Iris pigment epithelial cell (primary cell): ENCODE measurements around the genes INO80B and GCFC2.

DNA sequence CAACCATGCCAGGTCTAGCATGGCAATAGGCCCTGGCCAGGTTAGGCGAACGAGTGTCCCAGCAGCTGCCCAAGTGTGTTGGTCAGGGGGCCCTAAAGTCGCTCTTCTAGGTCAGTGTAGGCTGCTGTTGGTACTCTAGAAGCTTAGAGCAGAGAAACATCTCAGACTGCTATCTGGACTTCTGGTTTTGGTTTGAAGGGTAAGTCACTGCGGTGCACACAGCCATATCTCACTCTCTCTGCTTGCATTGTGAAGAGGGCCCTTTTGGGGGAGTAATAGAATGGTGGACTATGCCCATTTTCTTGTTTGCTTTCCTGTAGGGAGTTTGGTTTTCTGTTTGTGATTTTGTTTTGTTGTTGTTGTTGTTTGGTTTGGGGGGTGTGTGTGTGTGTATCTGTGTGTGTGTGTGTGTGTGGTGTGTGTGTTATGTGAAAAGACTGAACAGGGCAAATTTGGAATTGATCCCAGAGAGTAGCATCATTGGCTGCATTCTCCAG lies 14.0 kb upstream of the TPRKB start:
- RRBS = no CpG with 5 or more reads among the region's 4 CpGs

- RRBS = no CpG with 5 or more reads among the region's 2 CpGs
Observed at GRCh38 chr2:73908931-73909130, 16.0 kb downstream of the ACTG2 start.

DNA sequence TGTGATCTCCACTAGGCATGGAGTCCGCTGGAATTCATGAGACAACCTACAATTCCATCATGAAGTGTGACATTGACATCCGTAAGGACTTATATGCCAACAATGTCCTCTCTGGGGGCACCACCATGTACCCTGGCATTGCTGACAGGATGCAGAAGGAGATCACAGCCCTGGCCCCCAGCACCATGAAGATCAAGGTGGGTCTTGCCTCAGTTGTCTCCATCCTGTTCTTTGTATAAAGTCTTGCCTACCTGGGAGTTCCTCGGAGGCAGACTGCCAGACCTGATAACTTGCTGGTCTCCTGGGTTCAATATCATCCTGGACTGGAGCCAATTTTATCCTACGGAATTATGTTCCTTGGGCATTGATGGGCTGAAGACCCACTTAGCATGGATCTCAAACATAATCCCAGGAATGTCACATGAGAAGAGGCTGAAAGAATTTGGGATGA lies 10.1 kb upstream of the DGUOK start:
- RRBS = no CpG with 5 or more reads among the region's 4 CpGs

DNA sequence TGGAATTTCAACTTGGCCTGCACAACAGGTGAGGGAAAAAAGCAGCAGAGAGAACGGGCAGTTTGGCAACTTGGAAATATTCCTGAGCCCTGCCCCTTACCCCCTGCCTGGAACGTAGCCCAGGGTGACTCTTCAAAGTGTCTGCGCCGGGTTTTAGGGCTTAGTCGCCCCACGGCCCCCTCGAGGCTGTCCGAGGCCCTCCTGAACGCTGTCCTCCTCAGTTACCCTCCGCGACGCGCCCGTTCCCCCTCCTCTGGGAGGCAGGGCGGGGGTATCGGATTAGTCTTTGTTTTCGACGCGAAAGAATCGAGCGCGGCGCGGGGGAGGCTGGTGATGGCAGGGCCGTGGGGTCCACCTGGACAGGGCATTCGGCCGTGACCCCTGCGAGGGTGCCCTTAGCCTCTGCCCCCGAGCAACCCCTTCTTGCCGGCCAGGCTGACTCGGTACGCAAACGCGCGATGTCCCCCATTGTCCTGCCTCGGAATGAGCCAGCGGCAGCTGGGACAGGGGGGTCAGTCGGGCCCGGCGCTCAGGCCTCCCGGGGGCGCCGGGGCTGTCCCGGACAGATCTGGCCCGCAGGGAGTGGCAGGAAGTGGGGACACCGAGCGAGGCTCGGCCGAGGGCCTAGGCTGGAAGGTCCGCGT lies 644 bp upstream of the TET3 start:
- RRBS = 4% methylated on average over 9 of the region's 51 CpGs

DNA sequence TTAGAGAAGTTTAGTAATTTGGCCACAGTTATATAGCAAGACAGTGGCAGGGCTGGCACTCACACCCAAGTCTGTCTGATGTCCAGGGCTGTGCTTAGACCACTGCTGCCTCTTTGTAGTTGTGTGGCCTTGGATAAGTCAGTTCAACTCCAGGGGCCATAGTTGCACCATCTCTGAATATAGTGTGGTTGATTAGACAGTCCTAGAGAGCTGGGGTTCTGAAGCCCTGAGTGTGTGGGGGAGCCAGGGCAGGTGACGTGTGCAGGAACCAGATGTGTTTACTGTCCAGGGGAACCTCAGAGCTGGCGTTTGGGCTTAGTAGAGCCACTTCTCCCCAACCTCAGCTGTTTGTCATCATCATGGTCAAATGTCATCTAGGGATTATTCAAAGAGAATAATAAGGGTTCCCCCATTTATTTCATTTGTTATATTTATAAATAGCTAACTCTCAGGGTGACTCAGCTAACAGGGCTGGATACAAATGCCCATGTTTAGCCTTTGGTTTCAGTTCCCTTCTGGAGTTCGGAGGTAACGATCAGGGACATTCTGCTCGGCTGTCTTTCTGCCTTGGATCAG lies 67.9 kb downstream of the BOLA3 start:
- RRBS = no CpG with 5 or more reads among the region's 5 CpGs

DNA sequence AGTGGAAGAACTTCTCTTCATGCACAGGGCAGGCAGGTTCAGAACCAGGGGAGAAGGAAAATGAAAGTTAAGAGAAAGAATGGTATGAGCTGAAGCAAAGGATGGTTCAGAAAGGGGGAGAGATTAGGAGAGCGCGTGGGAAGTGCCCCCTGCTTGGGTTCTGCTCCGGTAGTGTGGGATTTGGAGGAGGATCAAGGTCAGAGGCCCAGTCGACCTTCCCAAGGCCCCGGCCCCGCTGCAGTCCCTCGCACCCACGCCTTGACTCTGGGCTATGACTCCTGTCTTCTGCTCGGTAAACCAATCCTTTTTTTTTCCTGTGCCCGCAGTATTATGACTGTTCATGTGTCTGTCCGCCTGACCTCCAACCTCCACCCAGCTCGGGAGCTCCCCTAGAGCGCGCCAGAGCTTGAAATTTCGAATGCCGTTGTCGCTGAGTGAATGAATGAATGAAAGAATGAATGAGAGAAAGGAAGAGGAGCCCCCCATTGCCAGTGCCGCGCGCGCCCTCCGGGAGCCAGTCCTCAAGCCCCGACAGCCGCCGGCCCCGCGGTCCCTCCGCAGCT lies 414 bp downstream of the BOLA3 start:
- RRBS = 3% methylated on average over 3 of the region's 28 CpGs

GRCh38 chr2:74156724-74157029 lies 9.0 kb upstream of the BOLA3 start:
- RRBS = no CpG with 5 or more reads among the region's 1 CpG

- RRBS = 2% methylated on average over 7 of the region's 46 CpGs
Observed at GRCh38 chr2:74454563-74455656, at the start of gene INO80B. Gene INO80B (plus strand): TSS chr2:74455087.

DNA sequence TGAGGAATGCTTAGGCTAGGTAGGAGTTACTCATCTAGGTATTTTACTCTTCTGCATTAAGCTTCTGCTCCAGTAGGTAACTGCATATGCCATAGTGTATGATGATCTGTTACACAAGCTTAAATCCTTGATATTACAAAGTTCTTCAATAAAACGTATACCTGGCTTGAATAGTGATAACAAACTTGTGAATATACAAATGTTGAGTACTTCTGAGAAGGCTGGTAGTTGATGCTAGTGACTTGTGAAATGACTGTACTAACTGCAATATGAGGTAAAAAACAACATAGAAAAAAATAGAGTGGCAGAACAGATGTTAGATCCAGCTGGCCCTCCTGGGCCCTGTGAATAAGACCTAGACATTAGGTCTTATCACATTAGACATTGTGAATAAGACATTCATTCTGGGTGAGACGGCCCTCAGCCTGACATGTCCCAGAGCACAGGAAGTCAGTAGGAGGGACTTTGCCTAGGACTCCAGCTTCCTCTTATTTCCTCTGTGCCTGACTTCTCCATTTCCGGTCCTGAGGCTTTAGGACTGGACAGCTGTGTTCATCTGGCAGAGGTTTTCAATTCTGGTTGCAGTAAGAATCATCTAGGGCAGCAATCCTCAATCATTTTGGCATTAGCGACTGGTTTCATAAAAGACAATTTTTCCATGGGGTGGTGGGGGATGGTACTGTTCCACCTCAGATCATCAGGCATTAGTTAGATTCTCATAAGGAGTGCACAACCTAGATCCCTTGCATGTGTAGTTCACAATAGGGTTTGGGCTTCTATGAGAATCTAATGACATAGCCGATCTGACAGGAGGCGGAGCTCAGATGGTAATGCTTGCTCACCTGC lies 23.0 kb downstream of the DOK1 start:
- RRBS = no CpG with 5 or more reads among the region's 6 CpGs

- RRBS = no CpG with 5 or more reads among the region's 2 CpGs
Observed at GRCh38 chr2:74730733-74731116, 76.7 kb downstream of the SEMA4F start.

- RRBS = 4% methylated on average over 13 of the region's 42 CpGs
Observed at GRCh38 chr2:74919784-74920330, 38.6 kb upstream of the POLE4 start.

DNA sequence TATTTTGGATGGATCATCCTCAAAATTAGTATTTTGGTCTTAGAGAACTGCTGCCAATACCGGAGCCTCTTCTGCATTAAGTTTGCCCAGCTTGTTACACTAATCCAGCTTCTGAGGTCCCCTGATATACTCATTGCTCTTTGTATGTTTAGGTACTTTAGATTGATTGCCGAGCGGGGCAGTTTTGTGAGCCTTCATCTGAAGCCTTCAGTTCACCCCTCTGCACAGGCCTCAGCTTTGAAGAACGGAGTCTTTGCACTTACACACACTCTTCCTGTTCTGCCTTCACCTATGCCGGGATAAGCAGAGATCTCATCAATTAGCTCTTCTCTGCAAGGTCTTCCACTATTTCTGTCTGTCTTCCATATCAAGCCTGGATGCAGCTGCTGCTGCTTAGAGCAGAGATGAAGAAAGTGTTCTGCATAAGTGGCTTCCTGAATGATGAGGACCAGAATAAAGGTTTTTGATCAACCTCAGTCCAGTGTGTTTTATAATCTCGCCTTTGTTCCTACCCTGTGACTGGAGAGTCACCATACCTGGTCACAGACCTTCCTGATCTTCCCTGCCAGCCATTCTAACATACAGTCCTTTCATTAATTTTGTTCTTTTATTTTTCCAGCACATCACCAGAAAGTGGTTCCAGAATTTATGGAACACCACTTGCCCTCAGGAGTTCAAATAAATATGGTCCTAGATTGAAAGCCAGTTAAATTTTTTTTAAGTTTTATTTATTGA lies 11.0 kb downstream of the POLE4 start:
- RRBS = no CpG with 5 or more reads among the region's 6 CpGs

GRCh38 chr2:75109165-75109573 lies 90.2 kb downstream of the TACR1 start:
- RRBS = no CpG with 5 or more reads among the region's 8 CpGs

DNA sequence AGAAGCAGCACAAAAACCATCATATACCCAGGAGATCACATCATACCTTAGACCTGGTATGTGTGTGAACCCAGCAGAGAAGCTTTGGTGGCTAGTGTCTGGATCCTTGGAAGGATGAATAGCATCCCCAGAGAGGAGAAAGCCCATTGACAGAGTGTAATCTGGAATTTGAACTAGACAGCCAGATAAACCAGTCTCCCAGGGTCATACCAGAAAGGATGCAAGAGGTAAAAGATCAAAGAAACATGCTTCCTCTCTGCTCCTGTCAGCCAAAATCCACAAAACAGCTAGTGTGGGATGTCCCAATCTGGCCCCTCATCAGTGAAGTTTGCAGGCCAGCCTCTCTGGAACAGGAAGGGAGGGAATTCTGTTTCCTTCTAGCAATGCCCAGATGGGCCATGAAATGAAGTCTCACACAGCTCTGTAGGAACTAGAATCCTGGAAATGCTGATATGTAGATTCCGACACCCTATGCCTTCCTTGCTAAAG lies 38.2 kb downstream of the EVA1A start:
- RRBS = no CpG with 5 or more reads among the region's 1 CpG

DNA sequence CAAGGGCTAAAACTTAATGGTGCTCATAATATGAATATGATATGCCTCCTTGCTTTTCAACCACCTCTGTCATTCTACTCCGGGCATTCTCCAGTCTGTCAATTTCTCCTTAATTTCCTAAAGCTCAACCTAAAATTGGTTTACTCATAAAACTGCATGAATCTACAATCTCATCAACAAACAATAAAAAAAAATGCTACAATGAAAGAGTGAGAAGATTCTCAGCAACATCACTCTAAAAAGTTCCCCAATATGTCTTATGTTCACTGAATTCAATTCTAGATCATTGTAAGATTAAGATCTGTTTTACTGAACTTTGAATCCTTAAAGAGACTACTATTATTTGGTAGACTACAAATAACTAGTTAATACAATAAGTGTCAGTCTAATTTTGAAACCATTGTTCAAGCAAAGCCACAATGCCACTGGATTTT lies 31.4 kb downstream of the GCFC2 start:
- RRBS = no CpG with 5 or more reads among the region's 1 CpG

GRCh38 chr2:75710235-75711510 lies at the start of gene GCFC2:
Gene GCFC2 (minus strand): TSS chr2:75710915.
- RRBS = 2% methylated on average over 8 of the region's 82 CpGs

DNA sequence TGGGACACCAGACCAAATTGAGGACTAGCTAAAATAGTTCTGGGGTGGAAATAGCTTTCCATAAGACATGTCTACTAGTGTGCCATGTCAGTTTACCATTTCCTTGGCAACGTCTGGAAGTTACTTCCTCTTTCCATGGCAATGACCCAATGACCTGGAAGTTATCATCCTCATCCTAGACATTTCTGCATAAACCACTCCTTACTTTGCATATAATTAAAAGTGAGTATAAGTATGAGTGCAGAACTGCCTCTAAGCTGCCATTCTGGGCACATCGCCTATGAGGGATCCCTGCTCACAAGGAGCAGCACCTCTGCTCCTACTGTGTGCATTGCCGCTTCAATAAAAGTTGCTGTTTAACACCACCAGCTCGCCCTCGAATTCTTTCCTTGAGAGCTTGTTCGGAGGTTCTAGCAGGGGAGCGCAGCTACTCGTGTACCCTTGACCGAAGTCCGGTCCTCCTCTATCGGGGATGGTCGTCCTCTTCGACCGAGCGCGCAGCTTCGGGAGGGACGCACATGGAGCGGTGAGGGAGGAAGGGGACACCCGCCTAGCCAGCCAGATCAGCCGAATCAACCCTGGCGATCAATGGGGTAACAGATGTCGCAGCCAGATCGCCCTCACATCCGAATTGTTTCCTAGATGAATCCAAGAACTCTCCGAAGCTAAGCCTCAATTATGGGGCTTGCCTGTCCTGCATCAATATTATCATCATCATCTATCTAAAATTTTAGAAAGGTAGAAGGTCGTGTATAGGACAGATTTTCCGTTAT lies 734.3 kb upstream of the GCFC2 start:
- RRBS = no CpG with 5 or more reads among the region's 28 CpGs

- RRBS = no CpG with 5 or more reads among the region's 13 CpGs
Observed at GRCh38 chr2:77090510-77091055, 431.6 kb downstream of the LRRTM4 start.

DNA sequence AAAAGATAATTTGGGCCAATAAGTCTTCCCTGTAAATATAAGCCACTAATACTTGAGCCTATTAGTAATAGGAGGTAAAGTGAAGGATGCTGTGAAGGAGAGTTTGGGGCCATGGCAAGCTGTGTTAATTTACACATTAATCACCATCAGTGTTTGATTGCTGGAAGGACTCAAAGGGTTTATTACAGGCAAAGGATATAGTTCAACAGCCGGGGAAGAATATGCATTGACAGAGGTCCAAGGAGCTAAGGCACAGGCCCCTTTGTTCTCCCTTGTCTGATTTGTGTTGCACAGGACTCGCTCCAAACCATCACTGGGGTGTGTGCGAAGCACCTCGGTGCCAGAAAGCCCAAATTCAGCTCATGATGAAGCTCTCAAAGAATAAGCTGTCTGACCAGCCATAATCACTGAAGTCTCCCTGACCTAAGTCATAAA lies 109.7 kb upstream of the REG3G start:
- RRBS = no CpG with 5 or more reads among the region's 4 CpGs